Endothelial cell of umbilical vein (primary cell): ENCODE measurements around the gene HS6ST3.

GRCh38 chr13:93233888-93234673 is 7.5 kb downstream of the GPC6 start:
- PRO-cap, result no peak
CAGE:
- cytosol, long polyA minus RNA, result no peak
- cytosol, long polyA plus RNA, result no peak
- long polyA plus RNA, result no peak
- nucleus, long polyA minus RNA, result no peak
- nucleus, long polyA plus RNA, result no peak

DNA sequence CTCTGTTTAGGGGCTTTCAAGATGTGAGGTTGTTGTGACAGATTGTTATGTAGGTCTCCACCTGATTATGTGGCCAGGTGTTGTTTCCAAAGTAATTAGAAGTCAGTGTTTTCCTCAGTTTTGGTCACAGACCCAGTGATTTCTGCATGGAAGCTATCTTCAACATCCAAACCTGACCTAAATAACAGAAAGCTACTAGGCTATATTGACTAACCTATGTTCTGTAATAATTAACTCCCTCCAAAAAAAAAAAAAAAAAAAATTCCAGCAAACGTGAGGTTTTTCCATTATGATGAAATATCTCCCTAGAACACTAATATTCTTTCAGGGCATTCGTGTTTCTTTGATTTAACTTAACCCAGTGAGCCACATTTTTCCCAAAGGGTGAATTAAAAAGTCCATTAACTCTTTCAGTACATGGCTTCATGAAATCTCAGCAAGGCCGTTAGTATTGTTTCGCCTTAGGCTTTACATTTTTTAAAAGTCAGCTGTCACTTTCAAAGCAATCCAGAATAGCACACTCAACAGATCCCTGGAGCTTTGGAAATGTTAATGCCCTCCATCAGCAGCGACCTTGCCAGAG is 175.9 kb downstream of the DCT start:
- PRO-cap, result no peak
CAGE:
- cytosol, long polyA minus RNA, result no peak
- cytosol, long polyA plus RNA, result no peak
- long polyA plus RNA, result no peak
- nucleus, long polyA minus RNA, result no peak
- nucleus, long polyA plus RNA, result no peak

DNA sequence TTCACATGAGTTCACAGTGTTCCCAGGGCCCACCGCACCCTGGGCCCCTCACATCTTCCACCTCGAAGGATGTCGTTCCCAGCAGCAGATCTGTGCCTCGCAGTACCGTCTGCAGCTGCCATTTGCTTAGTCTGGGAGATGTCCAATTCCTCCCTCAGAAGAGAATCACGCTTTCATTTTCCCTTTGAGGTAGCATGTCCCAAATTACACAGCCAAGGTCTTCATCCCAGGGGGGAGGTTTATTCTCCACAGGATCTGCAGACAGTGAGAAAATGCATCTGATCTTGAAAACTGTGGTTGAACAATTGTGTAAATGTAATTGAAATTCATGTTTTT is 150.2 kb downstream of the DCT start:
- PRO-cap, result no peak
CAGE:
- cytosol, long polyA minus RNA, result no peak
- cytosol, long polyA plus RNA, result no peak
- long polyA plus RNA, result no peak
- nucleus, long polyA minus RNA, result no peak
- nucleus, long polyA plus RNA, result no peak

DNA sequence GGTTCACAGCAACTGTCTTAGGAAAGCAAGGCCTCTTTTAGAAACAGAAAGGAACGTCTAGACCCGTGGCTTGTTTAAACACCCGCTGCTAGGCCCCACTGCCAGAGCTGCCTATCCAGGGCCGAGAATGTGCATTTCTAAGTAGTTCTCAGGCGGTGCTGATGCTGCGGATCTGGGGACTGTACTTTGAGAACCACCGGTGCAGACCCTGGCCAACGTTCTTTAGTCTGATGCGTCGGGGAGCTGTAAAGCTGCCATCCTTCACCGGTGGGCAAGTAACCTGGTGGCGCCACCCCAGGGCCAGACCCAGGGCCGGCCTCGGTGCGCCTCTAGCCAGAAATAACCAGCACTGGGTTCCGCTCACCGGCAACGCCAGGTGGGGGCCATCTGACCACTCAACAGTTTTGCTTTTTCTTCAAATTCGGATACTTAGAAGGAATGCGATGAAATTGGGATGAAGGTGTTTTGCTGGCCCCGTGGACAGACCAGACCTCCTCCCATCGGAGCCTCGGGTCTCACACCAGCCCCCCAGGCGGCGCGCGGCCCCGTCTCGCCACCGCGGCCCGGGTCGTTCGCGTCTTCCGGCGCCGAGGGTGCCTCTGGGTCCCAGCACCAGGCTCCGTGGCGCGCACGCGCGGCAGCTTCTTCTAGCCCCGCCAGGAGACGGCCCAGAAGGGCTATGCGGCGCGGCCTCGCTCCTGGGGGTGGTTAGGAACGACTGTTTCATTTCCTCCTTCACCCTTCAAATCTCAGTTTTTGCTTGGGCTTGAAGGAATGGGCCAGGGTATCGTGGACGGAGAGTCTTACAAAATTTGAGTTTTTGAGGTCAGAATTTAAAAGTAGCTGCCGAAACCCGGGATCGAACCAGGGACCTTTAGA is 46.9 kb downstream of the TGDS start:
- PRO-cap, result bidirectional peak, plus-strand start at position 752 of the sequence, minus-strand start at position 601 of the sequence
CAGE:
- cytosol, long polyA minus RNA, result no peak
- cytosol, long polyA plus RNA, result no peak
- long polyA plus RNA, result no peak
- nucleus, long polyA minus RNA, result no peak
- nucleus, long polyA plus RNA, result no peak

DNA sequence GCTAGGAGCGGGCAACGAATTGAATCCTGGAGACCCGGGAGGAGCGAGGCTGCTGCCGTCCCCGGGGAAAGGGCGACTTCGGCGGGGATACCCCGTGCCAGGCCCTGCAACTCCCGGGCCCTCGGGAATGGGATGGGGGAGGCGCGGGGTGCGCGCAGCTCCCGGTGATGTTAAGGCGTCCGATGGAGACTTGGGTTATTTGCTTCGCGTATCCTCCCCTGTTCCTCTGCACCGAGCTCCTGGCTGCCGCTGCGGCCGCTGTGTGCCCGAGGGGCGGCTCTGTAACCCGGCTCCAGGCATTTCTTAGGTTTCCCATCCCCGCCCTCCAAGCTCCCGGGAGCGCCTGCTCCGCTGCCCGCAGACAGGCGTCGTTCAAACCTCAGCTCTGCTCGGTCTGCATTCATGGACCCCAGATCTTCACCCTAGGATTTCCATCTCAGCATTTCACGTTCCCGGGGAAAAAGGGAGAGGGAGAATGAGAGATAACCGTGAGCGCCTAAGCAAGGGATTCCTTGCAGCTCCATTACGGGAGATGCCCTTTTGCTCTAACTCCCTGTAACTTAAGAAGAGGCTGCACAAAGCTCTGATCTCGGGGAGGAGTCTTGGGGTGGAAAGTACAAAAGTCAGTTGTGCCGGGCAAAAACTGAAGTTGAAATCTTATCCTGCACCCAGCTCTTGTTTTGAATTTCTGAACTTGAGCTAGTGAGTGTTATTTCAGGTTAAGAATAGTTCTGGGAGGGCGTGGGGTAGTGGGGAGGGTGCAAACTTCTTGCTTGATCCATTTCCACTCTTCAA is 256.2 kb upstream of the SOX21 start:
- PRO-cap, result no peak
CAGE:
- cytosol, long polyA minus RNA, result no peak
- cytosol, long polyA plus RNA, result no peak
- long polyA plus RNA, result no peak
- nucleus, long polyA minus RNA, result no peak
- nucleus, long polyA plus RNA, result no peak

DNA sequence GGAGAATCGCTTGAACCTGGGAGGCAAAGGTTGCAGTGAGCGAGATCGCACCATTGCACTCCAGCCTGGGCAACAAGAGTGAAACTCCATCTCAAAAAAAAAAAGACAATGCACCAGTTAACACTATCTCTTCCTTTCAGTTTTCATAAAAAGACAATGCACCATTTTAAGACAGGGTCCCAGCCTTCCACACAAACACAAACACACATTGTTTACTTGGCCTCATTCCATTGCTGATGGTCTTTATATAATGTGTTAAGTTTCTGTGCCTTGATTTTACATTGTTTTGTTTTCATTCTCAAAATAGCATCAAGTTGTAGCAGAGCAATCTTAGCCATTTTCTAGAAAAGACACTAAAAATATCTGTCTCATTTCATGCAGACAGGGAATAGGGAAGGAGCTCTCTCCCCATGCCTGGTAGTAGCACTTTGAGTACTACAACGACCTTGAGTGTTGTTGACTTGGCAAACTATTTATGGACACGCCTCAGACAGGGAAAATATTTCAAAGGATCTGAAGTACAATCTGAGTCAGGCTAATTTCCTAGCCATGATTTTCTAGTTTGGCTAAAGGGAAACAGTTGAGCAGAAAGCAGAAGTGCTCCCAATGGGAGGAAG is 120.7 kb downstream of the ABCC4 start:
- PRO-cap, result no peak
CAGE:
- cytosol, long polyA minus RNA, result no peak
- cytosol, long polyA plus RNA, result no peak
- long polyA plus RNA, result no peak
- nucleus, long polyA minus RNA, result no peak
- nucleus, long polyA plus RNA, result no peak

DNA sequence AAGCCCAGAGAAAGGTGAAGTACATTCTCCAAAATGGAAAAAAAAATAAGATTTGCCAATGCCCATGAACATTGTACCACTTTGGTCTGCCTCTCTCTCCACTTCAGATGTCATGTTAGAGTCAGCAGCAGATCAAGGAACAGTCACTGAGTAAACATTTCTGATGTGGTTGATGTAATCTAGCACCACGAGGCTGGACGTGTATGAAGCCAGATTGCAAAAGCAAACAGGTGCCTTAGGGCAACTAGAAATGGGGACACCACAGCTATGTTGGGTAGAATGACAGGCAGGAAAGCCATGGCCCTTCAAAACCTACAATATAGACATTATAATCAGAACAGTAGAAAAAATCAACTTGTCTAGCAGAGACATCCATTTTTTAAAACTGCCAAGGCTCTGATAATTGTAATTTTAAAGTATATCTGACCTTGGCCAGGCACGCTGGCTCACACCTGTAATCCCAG is 13.2 kb upstream of the ABCC4 start:
- PRO-cap, result no peak
CAGE:
- cytosol, long polyA minus RNA, result no peak
- cytosol, long polyA plus RNA, result no peak
- long polyA plus RNA, result no peak
- nucleus, long polyA minus RNA, result no peak
- nucleus, long polyA plus RNA, result no peak

DNA sequence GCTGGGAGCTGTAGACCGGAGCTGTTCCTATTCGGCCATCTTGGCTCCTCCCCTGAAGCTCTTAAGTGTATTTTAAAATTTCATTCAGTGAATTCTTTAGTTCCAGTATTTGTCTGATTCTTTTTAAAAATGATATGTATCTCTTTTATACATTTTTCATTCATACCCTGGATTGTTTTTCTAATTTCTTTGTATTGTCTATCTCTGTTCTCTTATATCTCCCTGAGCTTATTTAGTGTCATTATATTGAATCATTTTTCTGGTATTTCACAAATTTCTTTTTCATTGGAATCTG is 63.8 kb downstream of the DNAJC3 start:
- PRO-cap, result no peak
CAGE:
- cytosol, long polyA minus RNA, result no peak
- cytosol, long polyA plus RNA, result no peak
- long polyA plus RNA, result no peak
- nucleus, long polyA minus RNA, result no peak
- nucleus, long polyA plus RNA, result no peak

DNA sequence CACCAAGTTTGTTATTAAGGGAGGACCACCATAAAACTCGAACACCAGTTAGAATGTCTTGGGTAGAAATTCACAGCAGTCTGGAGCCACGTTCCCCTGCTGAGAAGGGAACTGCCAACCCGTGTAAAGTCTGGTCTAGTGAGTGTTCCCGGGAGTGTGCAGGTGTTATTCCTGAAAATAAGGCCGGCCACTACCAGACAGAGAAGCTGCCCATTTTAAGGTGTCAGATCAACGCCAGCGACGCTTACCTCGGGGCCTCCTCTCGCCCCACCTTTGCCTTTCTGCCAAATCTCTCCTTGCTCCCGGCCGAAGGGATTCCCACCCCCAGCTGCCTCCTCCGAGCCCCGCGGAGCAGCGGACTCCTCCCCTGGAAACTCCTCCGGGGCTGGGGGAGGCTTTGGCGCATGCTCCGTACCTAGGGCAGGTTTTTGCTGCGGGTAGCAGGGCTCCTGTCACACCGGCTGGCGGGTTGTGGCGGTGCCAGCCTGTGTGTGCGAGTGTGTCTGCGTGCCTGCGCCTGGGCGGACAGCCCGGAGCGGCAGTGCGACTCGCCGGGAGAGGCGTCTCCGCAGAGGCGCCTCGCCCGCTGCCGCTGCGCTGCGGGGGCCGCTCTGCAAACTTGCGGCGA is at the start of gene HS6ST3:
Gene HS6ST3 (plus strand): TSS at position 455 of the 628 bp plus-strand sequence.
- PRO-cap, result no peak
CAGE:
- cytosol, long polyA minus RNA, result no peak
- cytosol, long polyA plus RNA, result no peak
- long polyA plus RNA, result no peak
- nucleus, long polyA minus RNA, result no peak
- nucleus, long polyA plus RNA, result no peak

DNA sequence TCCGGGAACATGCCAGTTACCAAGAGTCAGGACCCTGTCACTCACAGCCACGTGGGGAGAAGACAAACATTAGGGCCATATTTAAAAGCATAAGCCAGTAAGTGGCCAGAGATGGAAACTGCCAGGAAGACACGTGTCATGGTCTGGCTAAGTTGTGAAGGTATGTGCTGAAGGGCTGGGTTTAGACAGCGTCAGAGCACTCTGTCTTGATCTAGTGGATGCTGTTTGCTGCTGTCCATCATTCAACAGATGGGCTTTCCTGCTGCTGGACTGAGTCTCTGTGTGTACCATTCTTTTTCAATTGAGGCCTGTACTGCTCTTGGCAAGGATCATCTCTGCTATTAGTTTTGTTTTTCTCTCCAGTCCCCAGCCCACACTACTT is 128.6 kb downstream of the HS6ST3 start:
- PRO-cap, result no peak
CAGE:
- cytosol, long polyA minus RNA, result no peak
- cytosol, long polyA plus RNA, result no peak
- long polyA plus RNA, result no peak
- nucleus, long polyA minus RNA, result no peak
- nucleus, long polyA plus RNA, result no peak

DNA sequence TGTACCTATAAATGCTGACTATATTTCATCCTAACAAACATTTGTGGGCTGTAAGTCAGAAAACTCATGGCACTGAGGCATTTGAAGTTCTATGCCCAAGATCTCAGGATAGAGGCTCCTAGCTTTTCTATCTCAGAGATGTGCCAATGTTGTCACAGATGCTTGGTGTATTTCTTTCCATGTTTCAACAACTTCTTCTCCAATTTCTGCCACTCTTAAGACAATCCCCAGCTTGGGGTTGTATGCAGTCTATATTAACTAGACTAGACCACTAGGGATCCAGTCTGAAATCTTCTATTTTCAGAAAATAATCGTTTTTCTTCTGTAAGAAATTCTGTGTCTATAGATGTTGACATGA is 86.3 kb downstream of the OXGR1 start:
- PRO-cap, result no peak
CAGE:
- cytosol, long polyA minus RNA, result no peak
- cytosol, long polyA plus RNA, result no peak
- long polyA plus RNA, result no peak
- nucleus, long polyA minus RNA, result no peak
- nucleus, long polyA plus RNA, result no peak

DNA sequence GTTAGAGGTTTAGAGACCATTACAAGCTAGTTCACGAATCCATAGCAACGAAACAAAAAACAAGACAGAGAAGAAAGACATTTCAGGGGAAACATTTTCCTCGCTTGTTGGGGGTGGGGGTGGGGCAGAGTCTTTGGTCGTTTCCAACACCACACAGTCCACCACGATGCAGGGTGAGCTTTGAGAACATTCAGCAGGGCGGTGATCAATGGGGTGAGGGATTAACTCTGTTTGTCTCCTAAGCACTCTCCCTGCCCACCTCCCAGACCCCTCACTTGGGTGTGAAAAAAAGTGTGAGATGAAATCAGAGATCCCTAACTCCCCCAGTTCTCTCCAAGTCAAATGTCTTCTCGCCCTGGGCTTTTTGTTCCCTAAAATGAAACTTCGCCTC is 579 bp downstream of the OXGR1 start:
- PRO-cap, result no peak
CAGE:
- cytosol, long polyA minus RNA, result no peak
- cytosol, long polyA plus RNA, result no peak
- long polyA plus RNA, result no peak
- nucleus, long polyA minus RNA, result no peak
- nucleus, long polyA plus RNA, result no peak

DNA sequence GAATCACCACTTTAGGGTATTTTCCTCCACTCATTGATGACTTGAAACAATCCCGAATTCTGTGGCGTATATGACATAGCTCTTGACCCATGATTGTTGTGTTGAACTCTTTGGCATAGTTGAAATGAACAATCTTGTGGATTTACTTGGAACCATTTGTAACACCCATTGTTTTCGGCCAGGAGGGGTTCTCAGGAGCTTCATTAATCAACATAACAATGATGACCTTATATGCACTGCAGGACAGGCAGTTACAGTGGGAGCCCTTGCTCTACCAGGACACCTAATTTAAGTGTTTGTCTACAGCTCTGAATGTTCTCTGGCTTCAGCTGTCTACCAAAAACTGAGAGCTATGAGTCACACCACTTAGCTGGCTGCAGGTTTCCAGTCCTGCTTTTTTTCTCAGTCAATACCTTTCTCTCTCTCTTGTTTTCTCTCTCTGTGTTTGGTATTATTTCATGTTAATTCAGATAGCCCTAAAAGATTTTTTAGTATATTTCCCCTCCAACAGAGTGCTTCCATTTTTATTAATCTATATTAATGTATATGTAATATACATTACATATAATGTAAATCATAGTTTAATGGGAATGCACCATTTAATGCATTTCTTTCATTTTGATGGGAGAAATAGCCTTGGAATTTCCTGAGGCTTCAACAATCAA is 105.4 kb upstream of the MBNL2 start:
- PRO-cap, result no peak
CAGE:
- cytosol, long polyA minus RNA, result no peak
- cytosol, long polyA plus RNA, result no peak
- long polyA plus RNA, result no peak
- nucleus, long polyA minus RNA, result no peak
- nucleus, long polyA plus RNA, result no peak

GRCh38 chr13:97256959-97257571 is 34.9 kb downstream of the MBNL2 start:
- PRO-cap, result no peak
CAGE:
- cytosol, long polyA minus RNA, result no peak
- cytosol, long polyA plus RNA, result no peak
- long polyA plus RNA, result no peak
- nucleus, long polyA minus RNA, result no peak
- nucleus, long polyA plus RNA, result no peak

GRCh38 chr13:97267328-97268113 is 45.4 kb downstream of the MBNL2 start:
- PRO-cap, result no peak
CAGE:
- cytosol, long polyA minus RNA, result no peak
- cytosol, long polyA plus RNA, result no peak
- long polyA plus RNA, result no peak
- nucleus, long polyA minus RNA, result no peak
- nucleus, long polyA plus RNA, result no peak

- PRO-cap, result no peak
CAGE:
- cytosol, long polyA minus RNA, result no peak
- cytosol, long polyA plus RNA, result no peak
- long polyA plus RNA, result no peak
- nucleus, long polyA minus RNA, result no peak
- nucleus, long polyA plus RNA, result no peak
Observed at GRCh38 chr13:97275513-97276579, 53.7 kb downstream of the MBNL2 start.

- PRO-cap, result no peak
CAGE:
- cytosol, long polyA minus RNA, result no peak
- cytosol, long polyA plus RNA, result no peak
- long polyA plus RNA, result no peak
- nucleus, long polyA minus RNA, result no peak
- nucleus, long polyA plus RNA, result no peak
Observed at GRCh38 chr13:97338374-97339085, 95.4 kb upstream of the RAP2A start.

- PRO-cap, result no peak
CAGE:
- cytosol, long polyA minus RNA, result no peak
- cytosol, long polyA plus RNA, result no peak
- long polyA plus RNA, result no peak
- nucleus, long polyA minus RNA, result no peak
- nucleus, long polyA plus RNA, result no peak
Observed at GRCh38 chr13:97344663-97344988, 89.3 kb upstream of the RAP2A start.

- PRO-cap, result no peak
CAGE:
- cytosol, long polyA minus RNA, result no peak
- cytosol, long polyA plus RNA, result no peak
- long polyA plus RNA, result no peak
- nucleus, long polyA minus RNA, result no peak
- nucleus, long polyA plus RNA, result no peak
Observed at GRCh38 chr13:97368182-97368966, 65.6 kb upstream of the RAP2A start.

DNA sequence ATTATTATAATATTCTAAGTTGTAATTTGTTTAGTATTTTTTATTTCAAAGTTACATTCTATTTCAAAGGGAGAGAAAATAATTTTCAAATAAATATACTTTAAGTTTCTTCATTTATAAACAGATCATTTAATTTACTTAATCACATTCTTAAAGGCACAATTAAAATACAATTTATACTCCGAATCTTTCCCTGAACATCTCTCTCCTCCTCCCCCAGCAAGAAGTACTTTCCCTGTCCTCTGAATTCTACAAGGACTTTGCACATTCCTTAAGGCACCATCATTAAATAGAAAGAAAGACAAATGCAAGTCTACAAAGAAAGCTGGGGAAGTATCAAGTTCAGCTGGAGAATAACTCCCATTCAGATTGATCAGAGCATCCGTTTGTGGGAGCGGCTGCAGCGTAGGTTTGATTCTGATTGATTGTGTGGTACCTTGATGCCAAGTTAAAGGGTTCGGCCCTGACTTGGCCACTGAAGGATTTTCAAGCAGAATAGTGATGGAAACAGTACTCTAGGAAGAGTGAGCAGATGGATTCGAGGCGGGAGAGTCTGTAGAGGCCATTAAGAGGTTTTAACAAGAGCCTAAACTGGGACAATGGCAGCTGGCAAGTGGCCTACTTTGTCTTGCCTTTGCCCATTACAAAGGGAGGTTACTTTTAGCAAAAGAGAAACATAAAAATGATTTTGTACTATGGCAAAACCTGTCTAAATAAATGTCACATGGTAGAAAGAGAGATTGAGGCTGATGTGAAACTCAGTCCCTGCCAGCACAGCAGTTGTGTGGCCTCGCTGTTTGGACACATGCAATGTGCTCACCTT is 62.6 kb upstream of the RAP2A start:
- PRO-cap, result no peak
CAGE:
- cytosol, long polyA minus RNA, result no peak
- cytosol, long polyA plus RNA, result no peak
- long polyA plus RNA, result no peak
- nucleus, long polyA minus RNA, result no peak
- nucleus, long polyA plus RNA, result no peak